ENCODE results near the gene ABHD17A.

DNA sequence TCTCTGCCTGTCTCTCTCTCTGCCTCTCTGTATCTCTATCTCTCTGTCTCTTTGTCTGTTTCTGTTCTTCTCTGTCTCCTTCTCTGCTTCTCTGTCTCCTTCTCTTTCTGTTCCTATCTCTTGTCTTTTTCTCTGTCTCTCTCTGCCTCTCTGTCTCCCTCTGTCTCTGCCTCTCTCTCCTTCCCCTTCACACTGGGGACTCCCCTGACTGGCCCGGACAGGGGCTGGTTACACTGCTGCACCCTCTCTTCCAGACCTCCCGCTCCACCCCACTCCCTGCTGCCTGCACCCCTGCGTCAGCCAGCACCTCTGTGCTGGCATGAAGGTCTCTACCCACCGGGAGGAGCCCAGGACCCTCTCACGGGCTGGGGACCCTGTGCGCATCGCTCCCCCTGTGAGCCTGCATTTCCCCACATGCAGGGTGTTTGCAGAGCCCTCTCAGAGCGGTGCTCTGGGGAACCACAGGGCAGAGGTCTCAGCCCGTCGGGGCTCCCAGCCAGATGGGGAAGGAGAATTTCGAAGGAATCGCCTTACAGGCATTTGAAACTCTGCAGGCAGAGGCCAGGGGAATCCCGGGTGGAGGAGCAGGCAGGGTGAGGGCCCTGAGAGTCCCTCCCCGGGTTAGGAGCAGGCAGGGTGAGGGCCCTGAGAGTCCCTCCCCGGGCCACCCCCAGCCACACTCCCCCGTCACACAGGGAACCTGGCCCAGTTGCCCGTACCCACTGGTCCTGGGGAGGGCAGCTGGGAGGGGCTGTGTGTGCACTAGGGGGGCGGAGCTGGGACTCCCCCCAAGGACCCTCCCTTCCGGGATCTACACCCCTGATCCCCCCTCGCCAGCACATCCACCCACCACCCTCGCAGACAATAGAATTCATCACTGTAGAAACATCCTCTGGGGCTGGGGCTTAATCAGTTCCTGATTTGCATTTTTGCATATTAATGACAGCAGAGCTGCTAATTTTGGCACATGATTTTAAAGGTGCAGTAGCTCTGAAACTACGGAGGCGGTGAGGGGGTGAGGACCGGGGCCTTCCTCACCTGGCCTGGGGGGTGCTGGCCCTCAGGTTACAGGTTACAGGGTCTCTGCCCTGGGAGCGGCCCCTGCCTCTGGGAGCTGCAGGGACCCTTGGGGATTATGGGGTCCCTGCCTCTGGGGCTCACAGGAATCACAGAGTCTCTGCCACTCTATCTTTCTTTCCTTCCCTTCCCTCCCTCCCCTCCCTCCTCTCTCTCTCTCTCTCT, 16.3 kb upstream of the TCF3 start:
- PRO-cap, result no peak

DNA sequence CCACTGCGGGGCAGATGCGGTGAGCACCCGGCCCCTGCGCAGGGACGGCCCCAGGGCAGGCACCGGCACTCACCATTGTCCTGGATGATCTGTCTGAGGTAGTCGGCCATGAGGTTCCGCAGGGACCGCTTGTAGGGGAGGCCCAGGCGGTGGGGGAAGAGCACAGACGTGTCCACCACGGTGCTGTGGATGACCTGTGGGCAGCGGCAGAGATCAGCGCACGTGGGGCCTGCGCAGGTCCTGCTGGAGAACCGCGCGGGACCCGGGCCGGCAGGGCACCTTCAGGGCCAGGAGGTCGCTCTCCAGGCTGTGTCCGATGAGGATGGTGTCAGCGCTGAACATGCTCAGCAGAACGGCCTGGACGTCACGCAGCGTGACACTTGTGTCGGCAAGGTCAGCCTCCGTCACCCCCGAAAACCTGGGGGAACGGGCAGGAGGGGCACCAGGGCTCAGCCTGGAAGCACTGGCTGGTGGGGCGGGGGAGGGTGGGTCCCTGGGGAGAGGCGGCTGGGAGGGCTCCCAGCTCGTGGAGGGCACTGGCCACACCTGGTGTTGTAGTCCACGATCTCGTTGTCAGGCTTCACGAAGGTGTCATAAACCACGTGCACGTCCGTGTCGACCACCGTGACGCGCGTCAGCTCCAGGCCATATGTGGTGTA, 4.2 kb upstream of the ATP8B3 start:
- PRO-cap, result no peak

- PRO-cap, result no peak
These were observed 8.0 kb upstream of the ATP8B3 start for GRCh38 chr19:1819987-1820545.

GRCh38 chr19:1876503-1877097, 8.7 kb downstream of the ABHD17A start:
- PRO-cap, result no peak

GRCh38 chr19:1885399-1885892, at the start of gene ABHD17A:
TSS of gene ABHD17A (minus strand) at chr19:1885496.
- PRO-cap, result bidirectional peak, plus-strand start at chr19:1885653, minus-strand start at chr19:1885489

- PRO-cap, result no peak
These were observed 25.2 kb downstream of the CSNK1G2 start for GRCh38 chr19:1965852-1966898.

- PRO-cap, result no peak
These were observed 28.7 kb downstream of the BTBD2 start for GRCh38 chr19:1986683-1987408.

- PRO-cap, result no peak
These were observed 17.5 kb downstream of the BTBD2 start for GRCh38 chr19:1997894-1998446.

DNA sequence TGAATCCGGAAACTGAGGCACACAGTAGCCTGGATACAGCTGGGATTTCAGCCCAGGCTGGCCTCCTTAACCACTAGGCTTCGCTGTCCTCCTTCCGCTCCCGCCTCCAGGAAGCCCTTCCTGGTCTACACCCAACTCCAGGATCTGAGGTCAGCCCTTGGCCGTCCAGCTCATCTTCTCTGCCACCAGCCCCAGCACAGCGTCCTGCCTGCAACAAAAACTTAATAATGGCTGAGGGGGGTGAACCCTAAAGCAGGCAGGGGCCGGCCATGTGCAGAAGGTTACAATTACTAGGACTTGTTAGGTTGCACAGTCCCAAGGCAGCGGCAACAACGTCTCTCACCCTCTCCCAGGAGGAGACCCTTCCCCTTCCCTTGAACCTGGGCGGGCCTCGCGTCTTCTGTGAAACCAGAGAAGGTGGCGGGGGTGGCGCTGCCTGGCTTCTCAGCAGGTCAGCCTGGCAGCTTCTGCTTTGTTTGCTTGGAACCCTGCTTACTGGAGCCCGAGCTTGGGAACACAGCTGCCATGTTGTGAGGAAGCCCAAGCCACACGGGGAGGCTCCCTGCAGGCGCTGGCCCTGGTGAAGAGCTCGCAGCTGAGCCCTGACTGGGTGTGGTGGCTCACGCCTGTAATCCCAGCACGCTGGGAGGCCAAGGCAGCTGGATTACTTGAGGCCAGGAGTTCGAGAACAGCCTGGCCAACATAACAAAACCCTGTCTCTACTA, 15.5 kb downstream of the MKNK2 start:
- PRO-cap, result no peak

GRCh38 chr19:2046996-2048009, 3.7 kb downstream of the MKNK2 start:
- PRO-cap, result no peak

GRCh38 chr19:2114587-2115835, 18.3 kb downstream of the IZUMO4 start:
- PRO-cap, result no peak

DNA sequence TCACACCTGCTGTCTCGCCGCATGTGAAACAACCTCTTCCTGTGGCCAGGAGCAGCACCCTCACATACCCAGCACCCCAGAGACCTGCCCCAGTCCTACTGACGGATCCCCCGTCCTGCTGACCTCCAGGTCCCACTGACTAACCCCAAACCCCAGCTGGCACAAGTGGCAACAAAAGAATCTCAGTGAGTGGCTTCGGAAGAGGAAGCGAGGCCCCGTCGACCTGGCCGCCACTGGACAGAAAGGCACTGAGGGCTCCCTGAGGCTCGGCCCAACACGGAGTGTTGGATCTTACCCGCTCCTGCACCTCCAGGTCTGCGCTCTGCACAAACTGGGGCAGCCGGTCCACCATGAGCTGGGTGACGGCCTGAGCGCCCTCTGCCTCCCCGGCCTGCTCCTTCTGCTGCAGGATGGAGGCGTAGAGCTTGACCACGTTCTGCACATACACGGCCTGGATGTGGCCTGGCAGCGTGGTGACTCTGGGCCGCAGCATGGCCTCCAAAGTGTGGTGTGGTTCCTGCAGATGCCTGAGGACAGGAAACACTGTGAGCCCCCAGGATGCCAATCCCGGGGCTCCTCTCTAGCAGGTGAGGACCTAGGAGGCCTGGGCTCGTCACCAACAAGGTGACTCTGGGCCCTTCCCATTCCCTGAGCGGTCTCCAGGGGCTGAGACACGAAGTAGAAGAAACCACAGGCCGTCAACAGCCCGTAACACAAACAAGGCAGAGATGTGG, 21.8 kb downstream of the IZUMO4 start:
- PRO-cap, result no peak

- PRO-cap, result no peak
These were observed 20.8 kb downstream of the AP3D1 start for GRCh38 chr19:2130316-2131133.

DNA sequence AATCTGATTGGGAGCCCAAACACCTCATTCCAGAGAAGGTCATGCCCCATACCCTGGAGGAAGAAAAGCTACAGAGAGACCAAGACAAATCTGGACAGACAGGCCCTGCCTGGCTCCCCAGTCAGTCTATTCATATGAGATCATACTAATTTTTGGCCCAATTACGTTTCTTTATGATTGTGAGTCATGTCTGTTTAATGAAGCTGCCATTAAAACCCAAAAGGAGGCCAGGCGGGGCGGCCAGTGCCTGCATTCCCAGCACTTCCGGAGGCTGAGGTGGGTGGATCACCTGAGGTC, 3.3 kb upstream of the AP3D1 start:
- PRO-cap, result no peak

GRCh38 chr19:2195270-2195729, 31.6 kb downstream of the DOT1L start:
- PRO-cap, result no peak

GRCh38 chr19:2212725-2213195, 23.4 kb downstream of the PLEKHJ1 start:
- PRO-cap, result no peak

DNA sequence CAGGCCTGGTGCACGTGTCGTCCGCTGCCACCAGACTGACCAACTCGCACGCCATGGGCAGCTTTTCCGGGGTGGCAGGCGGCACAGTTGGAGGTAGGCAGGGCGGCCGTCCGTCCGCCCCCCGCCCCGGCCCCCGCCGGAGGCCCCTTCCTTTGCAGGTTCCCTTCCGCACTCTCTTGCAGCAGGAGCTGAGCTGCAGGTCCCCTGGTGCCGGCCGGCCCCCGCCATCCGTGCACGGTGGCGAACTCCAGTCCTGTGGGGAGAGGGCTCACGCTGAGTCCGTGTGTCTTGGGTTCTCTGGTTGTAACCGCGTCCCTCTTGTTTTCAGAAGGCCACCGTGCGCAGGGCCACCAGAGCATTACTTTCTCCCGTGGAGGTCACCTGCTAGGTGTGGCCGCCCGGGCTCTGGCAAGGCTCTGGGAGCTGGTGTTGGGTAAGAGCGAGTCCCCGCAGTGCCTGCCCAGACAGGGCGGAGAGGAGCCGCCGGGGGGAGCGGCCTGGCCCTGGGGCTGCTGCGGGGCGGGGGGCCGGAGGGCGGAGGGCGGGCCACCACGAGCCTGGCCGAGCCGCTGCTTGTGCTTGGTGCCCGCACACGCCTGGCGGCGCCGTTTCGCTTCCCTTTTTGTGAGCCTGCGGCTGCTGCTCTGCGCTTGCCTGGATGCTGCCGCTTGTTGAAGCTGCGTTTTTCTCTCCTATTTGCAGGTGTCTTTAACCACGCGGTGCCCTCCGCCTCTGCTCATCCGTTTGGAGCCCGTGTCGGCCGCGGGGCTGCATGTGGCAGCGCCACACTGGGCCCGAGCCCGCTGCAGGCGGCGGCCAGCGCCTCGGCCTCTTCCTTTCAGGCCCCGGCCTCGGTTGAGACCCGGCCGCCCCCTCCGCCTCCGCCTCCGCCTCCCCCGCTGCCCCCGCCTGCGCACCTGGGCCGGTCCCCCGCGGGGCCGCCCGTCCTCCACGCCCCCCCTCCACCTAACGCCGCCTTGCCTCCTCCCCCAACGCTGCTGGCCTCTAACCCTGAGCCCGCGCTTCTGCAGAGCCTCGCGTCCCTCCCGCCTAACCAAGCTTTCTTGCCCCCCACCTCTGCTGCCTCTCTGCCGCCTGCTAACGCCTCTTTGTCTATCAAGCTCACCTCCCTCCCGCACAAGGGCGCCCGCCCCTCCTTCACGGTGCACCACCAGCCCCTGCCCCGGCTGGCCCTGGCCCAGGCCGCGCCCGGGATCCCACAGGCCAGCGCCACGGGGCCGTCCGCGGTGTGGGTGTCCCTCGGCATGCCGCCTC, 8.7 kb downstream of the PLEKHJ1 start:
- PRO-cap, result no peak

DNA sequence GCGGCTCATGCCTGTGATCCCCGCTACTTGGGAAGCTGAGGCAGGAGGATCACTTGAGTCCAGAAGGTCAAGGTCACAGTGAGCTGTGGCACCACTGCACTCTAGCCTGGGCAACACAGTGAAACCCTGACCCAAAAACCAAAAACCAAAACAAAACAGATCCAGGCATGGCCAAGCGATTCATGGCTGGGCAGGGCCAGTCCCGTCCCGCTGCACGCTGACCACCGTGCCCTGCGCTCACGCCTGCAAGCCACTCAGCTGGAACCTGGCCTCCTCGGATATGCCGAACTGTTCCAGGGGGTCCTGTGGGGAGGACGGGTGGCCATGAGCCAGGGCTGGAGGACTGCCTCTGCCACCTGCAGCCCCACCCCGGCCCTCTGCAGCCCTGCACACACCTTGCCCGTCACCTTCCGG, 2.5 kb downstream of the PLEKHJ1 start:
- PRO-cap, result no peak

DNA sequence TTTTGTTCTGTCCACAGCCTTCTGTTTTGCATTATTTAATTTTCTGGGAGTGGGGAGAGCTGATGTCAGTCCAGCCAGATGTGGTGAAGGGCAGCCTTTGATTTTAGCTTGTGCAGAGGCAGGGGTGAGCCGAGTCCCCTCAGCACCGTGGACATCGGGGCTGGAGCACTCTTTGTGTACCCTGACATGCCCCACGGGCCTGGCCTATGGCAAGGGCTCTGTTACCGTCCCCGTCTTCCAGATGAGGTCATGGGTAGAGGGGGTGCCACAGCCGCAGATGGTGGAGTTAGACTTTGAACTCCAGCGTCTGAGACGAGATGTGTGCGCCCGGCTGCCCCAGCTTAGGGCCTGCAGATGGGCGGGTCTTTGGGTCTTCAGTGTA, 5.4 kb upstream of the AMH start:
- PRO-cap, result no peak

DNA sequence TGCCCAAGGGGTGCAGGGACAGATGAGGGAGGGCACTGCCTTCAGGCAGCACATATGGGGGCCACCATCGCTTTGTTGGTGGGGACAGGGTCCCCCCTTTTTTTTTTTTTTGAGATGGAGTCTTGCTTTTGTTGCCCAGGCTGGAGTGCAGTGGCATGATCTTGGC, 10.0 kb downstream of the PEAK3 start:
- PRO-cap, result no peak

Data from sciatic nerve (tissue), 1 donor.